Endometrial microvascular endothelial cells (primary cell): ENCODE data around the genes PAFAH2, FAM110D and CD52.

- RAMPAGE, long total RNA: no peak
These were observed 5.9 kb upstream of the MTFR1L start for GRCh38 chr1:25813767-25814360.

GRCh38 chr1:25816763-25817280, 2.9 kb upstream of the MTFR1L start:
- RAMPAGE, long total RNA: no peak

- RAMPAGE, long total RNA: no peak
These were observed 6.1 kb downstream of the STMN1 start for GRCh38 chr1:25900186-25900522.

- RAMPAGE, long total RNA: no peak
These were observed 1.3 kb upstream of the STMN1 start for GRCh38 chr1:25907468-25907941.

DNA sequence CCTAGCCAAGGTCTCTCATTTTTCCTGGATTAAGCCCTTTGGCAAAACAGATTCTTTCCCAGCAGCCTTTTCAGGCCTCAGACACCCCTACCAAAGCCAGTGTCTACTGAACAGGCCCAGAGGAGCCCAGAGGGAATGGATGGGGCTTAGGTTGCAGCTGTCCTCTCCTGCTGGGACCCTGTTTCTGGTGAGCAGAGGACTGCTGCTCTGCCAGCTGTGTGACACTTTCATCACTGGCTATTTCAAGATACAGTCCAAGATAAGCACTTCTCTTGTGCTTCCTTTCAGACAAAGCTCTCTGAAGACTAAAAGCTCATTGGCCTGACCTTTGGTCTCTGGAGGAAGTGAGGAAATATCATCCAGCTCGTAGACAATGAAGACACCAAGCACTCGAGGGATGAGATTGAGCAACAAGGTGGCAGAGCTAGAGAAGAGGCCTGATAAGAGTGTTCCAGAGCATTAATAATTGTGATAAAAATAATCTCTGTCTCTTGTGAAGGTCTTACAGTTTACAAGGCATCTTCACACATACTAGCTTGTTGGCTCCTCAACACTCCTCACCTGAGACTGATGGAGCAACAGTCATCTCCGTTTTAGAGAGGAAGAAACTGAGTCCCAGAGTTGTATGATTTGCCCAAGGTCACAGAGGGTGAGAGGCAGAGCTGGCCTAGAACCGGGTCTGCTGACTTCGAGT, 829 bp downstream of the PAFAH2 start:
- RAMPAGE, long total RNA: no peak

GRCh38 chr1:25997595-25998245, at the start of gene PAFAH2:
Gene PAFAH2, minus strand, starts transcription at chr1:25998063.
- RAMPAGE, long total RNA: no peak

GRCh38 chr1:25998246-25998725, 423 bp upstream of the PAFAH2 start:
- RAMPAGE, long total RNA: no peak

DNA sequence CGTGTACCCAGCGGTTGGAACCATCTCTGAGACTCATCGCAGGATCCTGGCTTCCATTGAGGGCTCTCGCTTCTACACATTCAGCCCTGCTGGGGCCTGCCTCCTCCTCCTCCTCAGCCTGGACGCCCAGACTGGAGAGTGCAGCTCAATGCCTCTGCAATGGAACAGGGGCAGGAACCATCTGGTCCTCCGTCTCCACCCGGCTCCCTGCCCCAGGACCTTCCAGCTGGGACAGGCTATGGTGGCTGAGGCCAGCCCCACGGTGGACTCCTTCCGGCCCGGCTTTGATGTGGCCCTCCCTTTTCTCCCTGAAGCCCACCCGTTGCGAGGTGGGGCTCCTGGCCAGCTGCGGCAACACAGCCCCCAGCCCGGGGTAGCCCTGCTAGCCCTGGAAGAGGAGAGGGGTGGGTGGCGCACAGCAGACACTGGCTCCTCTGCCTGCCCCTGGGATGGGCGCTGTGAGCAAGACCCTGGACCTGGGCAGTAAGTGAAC, 1.4 kb downstream of the EXTL1 start:
- RAMPAGE, long total RNA: no peak

DNA sequence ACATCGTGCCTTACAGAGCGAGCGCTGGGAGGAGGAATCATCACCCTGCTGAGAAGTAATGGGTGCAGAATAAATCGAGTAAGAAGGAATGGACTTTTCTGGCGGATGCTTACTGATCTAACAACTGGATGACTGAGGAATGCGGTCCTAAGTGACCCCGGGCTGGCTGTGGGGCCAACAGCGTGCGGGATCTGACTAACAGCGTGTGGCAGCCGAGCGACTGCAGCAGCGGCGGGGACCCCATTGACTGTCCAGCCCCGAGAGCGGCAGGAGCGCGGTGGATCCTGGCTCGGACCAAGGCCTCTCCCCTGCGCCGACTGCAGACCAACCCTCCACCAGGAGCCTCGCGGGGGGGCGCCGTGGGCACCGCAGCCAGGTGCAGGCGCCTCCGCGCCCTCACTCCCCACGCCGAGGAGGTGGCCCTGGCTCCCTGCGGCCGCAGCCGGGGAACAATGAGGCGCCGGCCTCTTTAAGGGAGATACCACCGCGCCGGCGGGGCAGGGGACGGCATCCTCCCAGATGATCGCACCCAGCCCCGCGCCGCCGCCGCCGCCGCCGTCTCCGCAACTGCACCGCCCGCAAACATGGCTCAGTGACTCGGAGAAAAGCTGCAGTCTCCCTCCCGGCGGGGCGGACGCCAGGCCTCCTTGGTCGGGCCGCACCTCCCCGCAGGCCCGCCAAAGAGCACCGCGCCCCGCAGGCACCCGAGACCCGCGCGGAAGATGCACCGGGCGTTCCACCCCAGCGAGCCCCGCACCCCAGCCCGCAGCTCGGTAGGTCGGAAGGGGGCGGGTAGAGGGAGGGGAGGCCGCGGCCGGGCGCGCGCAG, 762 bp upstream of the PDIK1L start:
- RAMPAGE, long total RNA: no peak

DNA sequence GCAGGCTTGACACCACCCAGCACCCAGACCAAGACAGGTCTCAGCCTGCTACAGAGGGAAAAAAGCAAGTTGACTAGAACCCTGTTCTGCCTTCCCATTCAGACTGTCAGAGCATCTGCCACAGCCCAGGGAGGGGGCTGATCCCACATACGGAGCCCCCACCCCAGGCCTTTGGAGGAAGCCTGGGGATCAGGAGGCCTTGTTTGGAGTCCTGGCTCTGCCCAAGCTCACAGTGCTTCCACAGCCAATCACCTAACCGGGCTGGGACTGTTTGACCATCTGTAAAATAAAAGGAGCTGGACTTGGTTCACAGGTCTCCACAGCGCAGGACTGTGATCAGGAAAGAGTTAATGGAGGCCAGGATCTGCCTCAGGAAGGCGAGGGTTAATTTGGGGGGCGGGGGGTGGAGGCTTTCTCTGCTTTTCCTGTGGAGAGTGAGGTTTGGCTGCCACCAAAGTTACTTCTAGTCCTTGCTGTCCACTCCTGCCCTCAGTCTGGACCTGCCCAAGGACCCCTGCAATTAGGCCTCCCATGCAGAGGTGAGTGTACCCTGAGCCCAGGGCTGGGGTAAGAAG, at the start of gene FAM110D:
Gene FAM110D, plus strand, starts transcription at position 492 of the 575 bp plus-strand sequence.
- RAMPAGE, long total RNA: start-site peak on the plus strand centred at position 456 of the sequence, 74 bp wide, 16 and 22 reads in 2 replicates

DNA sequence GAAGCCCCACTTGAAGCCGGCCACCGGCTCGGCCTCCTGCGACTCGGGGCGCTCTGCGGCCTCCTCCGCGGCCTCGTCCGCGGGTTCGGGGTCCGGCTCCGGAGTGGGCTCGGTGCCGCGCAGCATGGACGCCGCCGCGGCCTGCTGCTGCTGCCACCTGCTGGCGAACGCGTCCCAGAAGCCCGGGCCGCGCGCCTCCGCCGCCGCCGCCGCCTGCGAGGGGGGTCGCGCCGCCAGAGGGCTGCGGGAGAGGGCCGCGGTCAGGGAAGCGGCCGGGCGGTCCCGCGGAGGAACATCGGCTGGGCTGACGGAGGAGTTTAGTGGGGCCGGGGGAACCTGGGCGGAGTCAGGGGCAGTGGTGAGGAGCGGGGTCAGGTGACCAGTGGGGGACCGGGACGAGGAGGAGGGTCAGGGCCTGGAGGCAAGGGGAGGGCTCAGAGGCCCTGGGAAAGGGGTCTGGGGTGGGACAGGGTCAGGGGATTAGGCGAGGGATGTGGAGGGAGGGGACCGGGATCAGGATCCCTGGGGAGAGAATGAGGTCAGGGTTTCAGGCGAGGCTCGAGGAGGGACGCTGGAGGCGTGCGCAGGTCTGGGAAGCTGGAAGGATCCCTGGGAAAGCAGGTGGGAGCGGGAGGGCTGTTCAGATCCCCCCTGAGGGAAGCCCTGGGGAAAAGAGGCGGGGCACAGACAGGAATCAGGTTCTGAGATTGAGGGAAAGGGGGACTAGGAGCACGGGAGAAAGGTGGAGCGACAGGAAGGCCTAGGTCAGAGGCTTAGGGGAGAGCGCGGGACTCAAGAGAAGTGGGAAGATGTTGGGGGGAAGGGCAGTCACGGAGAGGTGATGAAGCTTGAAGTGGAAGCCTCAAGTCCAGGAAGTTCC, 4.3 kb downstream of the C1orf232 start:
- RAMPAGE, long total RNA: no peak

GRCh38 chr1:26181768-26182333, 4.6 kb downstream of the CNKSR1 start:
- RAMPAGE, long total RNA: no peak

- RAMPAGE, long total RNA: no peak
These were observed 366 bp downstream of the UBXN11 start for GRCh38 chr1:26306038-26306502.

DNA sequence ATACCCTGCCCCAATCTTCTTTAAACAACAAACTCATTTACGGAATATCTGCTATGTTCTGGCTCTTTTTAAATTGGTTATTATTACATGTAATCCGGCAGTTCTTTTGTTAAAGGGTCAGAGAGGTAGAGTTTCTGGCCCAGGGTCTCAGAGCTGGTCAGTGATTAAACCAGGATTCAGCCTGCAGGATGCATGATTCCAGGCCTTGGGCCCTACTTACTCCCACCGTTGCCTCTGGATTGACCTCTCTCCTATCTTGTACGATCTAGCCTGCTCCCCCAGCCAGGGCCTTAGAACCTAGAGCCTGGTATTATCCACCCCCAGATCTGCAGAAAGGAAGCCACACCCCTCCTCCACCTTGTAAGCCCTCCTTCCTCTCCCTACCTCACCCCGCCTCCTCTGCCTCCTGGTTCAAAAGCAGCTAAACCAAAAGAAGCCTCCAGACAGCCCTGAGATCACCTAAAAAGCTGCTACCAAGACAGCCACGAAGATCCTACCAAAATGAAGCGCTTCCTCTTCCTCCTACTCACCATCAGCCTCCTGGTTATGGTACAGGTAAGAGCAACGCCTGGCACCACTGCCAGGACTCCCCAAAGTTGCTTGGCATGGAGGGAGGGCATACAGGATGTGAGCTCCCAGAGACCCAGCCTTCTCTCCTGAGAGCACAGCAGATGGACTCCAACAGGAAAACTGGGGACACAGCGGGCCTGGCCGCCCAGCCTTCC, at the start of gene CD52:
Gene CD52, plus strand, starts transcription at position 442 of the 725 bp plus-strand sequence.
- RAMPAGE, long total RNA: no peak

DNA sequence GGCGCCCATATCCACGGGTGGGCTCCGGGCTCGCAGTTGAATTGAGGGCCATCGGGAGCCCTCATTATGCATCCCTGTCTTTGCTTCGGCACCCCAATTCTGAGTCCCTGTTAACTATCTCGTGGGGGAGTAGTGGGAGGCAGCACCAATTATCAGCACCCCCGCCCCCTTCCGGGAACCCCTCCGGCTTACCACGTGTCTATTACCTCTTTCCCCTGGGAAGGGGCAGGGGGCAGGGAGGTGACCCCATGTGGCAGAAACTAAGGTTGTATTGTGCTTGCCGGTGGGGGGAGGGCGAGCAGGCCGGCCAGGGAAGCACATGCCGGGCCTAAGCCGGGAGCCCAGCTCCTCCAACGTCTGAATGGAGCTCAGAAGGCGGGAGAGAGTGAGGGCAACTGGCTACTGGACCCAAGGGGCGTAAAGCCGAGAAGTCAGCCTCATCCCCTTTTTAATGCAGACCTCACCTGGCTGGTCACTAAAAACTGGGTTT, 1.1 kb downstream of the LIN28A start:
- RAMPAGE, long total RNA: no peak

DNA sequence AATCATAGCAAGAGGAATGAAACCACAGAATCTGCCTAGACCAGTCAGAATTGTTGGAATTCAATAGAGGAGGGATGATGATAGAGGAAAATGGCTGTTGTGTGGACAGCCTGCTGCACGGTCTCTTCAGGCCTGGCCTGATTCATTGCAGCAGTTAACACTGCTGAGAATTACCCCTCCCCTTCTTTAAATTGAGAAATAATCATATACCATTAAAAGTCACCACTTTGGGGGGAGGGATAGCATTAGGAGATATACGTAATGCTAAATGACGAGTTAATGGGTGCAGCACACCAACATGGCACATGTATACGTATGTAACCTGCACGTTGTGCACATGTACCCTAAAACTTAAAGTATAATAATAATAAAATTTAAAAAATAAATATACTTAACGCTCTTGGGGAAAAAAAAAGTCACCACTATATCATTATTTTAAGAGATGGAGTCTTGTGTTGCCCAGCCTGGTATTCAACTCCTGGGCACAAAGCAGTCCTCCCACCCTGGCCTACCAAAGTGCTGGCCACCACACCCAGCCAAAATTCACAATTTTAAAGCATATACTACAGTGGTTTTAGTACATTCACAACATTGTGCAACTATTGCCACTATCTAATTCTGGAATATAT, 5.7 kb downstream of the HMGN2 start:
- RAMPAGE, long total RNA: no peak

GRCh38 chr1:26555454-26556577, 26.3 kb downstream of the RPS6KA1 start:
- RAMPAGE, long total RNA: no peak

DNA sequence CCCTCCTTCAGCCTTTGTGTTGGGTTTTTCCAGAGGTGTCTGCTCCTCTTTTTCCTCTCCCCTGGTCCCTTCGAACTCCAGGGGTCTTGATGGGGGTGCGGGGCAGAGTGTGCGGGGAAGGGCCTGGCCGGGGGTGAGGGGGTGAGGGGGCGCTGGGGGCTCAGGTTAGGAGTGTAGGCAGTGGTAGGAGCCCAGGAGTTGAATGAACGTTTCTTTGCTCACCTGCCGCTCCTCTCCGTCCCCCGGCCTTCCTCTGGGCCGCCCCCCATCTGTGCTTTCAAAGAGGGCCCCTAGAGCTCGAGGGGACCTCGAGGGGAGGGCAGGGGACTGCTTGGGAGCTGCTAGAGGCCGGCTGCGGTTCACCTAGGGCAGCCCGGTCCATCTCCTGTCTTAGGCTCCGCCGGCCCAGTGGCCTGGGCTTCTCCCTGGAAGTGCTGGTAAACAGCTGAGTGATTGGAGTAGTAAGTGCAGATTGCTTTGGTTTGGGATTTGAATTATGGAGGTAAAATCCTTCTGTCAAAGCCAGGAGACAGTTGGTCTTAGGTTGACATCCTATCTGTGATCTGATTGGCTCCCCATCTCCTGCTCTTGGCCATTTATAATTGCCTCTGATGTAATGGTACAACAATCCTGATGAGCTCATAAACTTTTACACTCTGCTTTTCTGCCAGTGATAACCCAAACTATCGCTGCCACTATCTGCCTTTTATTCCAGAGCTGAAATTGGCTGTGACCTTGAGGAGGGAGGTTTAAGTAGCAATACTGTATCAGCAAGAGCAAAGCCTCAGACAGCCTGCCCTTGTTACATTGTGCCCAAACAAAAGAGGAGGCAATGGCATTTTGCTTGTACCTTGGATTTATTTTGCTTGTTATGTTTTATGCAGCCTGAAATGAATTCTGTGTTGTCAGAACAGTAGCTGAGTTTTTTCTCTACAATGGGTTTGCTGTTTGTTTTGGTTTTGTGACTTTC, 2.2 kb downstream of the ARID1A start:
- RAMPAGE, long total RNA: no peak

DNA sequence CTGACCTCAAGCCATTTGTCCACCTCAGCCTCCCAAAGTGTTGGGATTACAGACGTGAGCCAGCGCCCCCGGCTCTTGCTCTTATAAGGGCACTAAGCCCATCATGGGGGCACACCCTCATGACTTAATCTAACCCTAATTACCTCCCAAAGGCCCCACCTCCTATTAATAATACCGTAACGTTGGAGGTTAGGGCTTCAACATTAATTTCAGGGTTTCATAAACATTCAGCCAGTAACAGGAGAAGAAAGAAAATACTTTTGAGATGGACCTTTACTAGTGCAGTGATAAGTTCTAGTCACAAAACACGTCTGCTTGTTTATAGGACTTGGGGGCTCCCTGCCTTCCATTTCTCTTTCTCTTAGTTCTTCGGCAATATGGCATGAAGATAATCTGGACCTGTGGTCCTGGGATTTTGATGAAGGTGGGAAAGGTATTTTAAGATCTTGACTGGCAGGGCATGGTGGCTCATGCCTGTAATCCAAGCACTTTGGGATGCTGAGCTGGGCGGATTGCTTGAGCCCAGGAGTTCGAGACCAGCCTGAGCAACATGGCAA, 15.6 kb downstream of the ARID1A start:
- RAMPAGE, long total RNA: no peak

GRCh38 chr1:26716279-26716681, 20.5 kb downstream of the ARID1A start:
- RAMPAGE, long total RNA: no peak